Sigmoid colon (tissue), 4 donors: ENCODE results near the gene RXFP3.

DNA sequence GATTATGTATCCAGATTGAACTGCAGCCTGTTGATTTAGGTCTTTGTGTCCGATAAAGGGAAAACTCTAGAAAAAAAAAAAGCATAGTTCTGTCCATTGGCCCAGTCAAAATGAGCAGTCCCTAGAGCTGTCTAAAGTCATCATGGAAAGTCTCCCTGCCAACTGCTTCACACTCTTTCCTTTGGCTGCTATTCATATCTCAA lies 149.7 kb upstream of the TARS1 start:
- PRO-cap = no peak
- RAMPAGE, long total RNA, 4 experiments = no peak in any of the 4 experiments

DNA sequence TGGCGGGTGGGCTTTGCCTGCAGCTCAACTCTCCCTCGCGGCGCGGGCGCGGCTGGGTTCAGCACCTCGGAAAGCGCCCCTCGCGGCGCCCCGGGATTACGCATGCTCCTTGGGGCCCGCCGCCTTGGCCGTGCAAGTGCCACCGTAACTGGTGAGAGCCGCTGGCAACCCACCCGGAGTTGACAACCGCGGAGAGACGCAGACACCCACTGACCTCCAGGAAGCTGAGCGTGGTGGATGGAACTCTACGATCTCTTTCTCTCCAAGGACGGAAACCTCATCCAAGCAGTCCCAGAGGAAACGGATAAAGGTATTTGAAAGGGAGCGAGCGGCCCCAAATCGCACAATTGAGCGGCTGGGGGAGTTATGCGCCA lies at the start of gene RXFP3:
Gene RXFP3, plus strand, starts transcription at position 359 of the 374 bp plus-strand sequence.
- PRO-cap = no peak
- RAMPAGE, long total RNA, 4 experiments = no peak in any of the 4 experiments

DNA sequence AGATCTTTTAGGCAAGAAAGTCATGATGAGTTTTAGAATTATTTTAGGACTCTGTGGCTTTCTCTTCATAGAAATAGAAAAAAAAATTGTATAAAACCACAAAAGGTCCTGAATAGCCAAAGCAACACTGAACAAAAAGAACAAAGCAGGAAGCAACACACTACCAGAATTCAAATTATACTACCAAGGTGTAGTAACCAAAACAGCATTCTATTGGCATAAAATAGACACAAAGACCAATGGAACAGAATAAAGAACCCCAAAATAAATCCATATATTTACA lies 1.1 kb upstream of the AMACR start:
- PRO-cap = no peak
- RAMPAGE, long total RNA, 4 experiments = no peak in any of the 4 experiments

GRCh38 chr5:34058387-34059014 lies 15.5 kb upstream of the C1QTNF3 start:
- PRO-cap = no peak
- RAMPAGE, long total RNA, 4 experiments = no peak in any of the 4 experiments

GRCh38 chr5:34501946-34502374 lies 154.2 kb upstream of the RAI14 start:
- PRO-cap = no peak
- RAMPAGE, long total RNA, 4 experiments = no peak in any of the 4 experiments

DNA sequence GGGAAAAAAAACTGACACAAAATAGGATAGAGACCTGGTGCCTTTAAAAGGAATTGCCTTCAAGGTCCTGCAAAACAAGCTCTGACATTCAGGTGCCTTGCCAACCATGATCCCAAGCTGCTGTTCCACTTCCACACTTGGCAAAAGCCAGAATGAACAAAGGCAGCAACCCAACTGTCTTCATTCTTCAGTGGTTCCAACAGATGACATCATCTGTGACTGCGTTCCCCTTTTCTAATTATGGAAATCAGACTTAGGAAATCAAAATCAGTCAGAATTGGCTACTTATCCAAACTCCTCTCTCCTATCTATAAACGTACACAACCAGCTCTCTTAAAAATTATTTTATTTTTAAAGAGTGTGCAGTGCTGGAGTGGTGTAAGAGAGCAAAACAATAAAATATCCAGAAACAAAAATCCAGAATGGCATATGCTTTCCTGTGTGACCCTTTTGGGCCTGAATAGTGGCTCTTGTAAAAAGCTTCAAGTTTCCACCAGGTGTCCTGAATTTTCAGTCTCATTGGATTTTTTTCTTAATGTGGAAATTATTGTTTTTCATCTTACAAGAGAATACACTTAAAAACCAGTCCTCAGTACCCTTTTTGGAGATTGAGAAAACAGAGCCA lies 103.8 kb upstream of the RAI14 start:
- PRO-cap = no peak
- RAMPAGE, long total RNA, 4 experiments = no peak in any of the 4 experiments

DNA sequence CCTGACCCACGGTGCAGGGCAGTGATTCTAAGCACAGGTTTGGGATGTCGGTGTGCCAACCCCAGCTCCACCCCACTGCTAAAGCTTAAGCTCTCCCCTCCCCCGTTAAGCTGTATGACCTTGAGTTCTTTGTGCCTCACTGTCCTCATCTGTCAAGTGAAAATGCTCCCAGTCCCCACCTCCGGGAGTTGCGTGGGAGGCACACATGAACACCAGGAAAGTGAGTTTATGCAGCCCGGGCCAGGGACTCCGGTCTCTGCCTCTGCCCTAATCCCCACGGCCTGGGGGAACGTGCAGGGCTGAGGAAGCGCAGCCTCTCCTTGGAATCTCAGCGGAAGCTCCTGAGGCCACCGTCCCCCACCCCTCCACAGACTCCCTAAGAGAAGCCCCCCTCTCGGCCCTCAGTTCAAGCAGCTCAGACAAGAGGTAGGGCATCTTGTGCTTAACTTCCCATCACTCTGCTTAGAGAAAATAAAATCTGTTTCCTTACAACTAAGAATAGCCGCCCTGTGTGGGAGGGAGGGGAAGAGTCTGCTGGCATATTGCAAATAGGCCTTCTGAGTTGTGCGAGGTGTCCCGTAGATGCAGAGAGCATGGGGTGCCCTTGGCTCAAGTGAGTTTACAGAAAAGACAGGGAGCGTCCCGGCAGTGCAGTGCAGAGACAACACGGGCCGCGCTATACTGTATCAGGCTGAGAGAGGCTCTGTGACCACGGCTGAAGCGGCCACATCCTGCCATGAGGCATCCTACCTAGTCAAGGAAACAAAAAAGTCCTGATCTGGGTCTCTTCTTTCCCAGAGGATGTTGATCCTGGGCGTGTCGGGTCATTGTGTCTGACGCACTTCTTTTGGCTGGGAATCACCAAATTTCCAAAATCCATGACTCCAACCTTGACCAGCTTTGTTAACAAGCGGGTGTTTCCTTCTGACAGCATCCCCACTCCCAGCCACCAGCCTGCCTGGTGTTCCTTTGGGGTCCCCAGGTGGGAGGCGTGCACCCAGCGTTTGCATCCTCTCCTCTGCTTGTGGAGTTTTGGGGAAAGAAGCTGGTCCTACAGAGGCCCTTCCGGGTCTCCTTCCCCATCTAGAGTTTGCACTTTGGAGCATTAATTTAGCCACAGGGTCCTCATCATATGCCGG lies 91.7 kb upstream of the RAI14 start:
- PRO-cap = no peak
- RAMPAGE, long total RNA, 4 experiments = no peak in any of the 4 experiments

- PRO-cap = unidirectional peak, plus-strand start at chr5:34655561
- RAMPAGE, long total RNA, 4 experiments = no peak in any of the 4 experiments
Measured at GRCh38 chr5:34655187-34655997, 736 bp upstream of the RAI14 start.

DNA sequence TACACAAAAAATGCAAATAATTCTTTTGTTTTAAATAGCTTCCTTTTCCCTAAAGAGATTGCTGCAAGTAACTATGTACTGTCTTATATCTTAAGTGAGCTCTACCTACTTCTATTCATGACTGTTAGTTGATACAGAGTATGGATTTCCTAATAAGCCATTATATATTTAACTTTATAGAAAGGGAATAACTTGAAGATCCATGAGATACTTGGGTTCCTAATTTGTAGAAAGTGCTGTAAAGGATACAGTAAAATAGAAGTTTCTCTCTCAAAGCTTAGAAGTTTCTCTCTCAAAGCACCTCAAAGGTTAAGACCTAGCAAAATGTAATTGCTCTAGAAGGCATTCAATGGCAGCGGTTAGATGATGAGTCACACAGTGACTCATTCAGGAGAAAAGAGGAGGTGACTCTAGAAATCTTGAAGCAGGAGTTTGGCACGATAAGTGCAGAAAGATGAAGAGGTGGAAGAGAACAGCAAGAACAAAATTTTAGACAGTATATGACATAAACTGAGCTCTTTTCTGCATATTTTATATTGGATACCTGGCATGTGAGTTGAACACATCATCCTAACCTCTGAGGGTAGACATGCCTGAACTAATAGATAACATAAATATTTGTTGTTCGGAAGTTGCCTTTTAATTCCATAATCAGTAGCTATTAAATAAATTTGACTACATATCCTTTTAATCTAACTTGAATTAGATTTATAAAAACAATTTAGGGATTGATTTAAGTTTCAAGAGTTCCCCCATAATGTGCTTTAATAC lies 5.4 kb upstream of the DNAJC21 start:
- PRO-cap = unidirectional peak, plus-strand start at position 449 of the sequence
- RAMPAGE, long total RNA, 4 experiments = no peak in any of the 4 experiments

GRCh38 chr5:35404849-35405419 lies 174.6 kb upstream of the PRLR start:
- PRO-cap = no peak
- RAMPAGE, long total RNA, 4 experiments = no peak in any of the 4 experiments

GRCh38 chr5:35416424-35416739 lies 186.1 kb upstream of the PRLR start:
- PRO-cap = no peak
- RAMPAGE, long total RNA, 4 experiments = no peak in any of the 4 experiments

DNA sequence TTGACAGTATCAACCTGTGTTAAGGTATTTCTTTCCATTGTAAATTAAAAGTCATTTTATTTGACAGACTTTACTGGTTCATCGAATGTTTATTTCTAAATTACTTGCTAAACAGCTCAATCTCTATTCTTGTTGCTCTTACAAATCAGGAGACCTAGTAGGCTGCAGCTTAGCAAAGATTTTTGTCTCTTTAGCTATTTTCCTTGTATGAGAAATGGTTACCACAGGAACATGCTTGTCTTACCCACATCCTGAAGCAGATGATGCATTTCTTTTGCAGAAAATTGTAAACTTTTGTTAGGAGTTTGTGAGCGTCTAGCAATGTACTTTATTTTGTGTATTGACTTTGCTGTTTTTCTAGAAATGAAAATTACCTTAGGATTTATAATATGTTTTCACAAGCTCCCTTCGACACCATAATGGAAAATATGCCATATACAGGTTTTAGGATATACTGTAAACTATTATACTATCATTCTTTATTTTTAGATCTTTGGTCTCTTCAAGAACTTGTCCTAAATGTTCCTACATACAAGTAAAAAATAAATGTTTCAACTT lies 53.9 kb downstream of the SPEF2 start:
- PRO-cap = no peak
- RAMPAGE, long total RNA, 4 experiments = no peak in any of the 4 experiments

- PRO-cap = no peak
- RAMPAGE, long total RNA, 4 experiments = no peak in any of the 4 experiments
Measured at GRCh38 chr5:35780058-35780699, 76.5 kb upstream of the IL7R start.

DNA sequence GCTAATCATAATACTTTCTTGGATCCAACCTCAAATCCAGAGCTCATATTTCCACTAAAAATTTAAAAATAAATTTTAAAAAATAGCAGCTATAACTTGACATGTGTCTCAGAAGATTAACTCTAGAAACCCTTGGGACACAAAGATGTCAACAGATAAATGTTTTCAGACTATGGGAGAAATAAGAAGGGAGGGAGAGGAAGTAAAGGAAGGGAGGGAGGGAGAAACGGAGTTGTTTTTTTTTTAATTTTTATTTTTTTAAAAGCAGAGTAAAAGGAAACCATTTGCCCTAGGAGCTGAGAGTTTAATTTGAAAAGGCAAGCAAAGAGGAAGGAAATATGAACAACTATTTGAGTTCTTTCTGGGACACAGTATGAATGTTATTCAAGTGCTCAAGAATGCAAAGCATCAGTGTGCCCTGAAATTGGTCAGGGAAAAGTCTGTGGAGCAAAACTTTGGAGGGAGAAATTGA lies 75.7 kb upstream of the IL7R start:
- PRO-cap = no peak
- RAMPAGE, long total RNA, 4 experiments = no peak in any of the 4 experiments

DNA sequence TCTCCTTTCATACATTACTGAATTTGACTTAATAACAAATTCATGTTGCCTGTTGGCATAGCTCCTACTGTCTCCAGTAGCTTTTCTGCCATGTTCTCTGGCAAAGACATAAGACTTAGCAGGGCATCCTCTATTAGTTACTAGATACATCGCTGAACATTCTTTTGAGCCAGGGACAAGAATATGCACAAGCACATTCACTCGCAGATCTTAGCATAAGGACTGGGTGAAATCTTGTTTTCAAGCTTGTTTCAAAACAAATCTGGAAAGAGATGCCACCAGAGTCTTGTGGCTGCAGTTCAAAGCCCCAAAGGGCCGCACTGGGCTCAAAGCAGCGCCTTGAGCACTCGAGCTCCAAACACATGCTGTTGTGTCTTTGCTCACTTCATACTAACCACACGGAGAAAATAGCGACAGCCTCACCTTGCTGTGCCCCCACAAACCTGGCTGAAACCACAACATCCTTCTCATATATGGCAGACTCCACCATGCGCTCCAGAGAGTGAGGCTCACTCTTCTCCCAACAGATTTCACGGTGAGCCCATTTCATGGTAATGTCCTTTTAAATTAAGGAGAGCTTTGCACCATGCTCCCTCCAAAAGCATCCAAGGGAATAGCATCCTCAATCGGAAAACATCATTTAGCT lies 34.2 kb upstream of the IL7R start:
- PRO-cap = no peak
- RAMPAGE, long total RNA, 4 experiments = no peak in any of the 4 experiments

- PRO-cap = no peak
- RAMPAGE, long total RNA, 4 experiments = no peak in any of the 4 experiments
Measured at GRCh38 chr5:35826191-35826390, 30.6 kb upstream of the IL7R start.

DNA sequence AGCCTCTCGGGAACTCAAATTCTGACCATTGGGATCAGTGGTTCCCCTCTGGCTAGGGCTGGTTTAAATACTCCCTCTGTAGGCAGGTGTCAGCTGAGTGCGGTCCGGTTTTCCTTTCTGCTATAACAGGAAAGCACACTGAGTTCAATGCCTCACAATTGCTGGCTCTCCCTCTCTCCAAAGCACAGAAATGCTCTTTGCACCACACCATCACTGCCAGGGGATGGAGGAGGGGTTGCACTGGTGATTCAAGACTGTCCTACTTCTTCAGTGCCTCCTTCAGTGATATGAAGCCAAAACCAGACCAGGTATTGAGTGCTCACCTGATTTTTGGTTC lies 22.8 kb upstream of the RANBP3L start:
- PRO-cap = no peak
- RAMPAGE, long total RNA, 4 experiments = no peak in any of the 4 experiments

- PRO-cap = no peak
- RAMPAGE, long total RNA, 4 experiments = no peak in any of the 4 experiments
Measured at GRCh38 chr5:36418156-36418565, 116.5 kb upstream of the RANBP3L start.

DNA sequence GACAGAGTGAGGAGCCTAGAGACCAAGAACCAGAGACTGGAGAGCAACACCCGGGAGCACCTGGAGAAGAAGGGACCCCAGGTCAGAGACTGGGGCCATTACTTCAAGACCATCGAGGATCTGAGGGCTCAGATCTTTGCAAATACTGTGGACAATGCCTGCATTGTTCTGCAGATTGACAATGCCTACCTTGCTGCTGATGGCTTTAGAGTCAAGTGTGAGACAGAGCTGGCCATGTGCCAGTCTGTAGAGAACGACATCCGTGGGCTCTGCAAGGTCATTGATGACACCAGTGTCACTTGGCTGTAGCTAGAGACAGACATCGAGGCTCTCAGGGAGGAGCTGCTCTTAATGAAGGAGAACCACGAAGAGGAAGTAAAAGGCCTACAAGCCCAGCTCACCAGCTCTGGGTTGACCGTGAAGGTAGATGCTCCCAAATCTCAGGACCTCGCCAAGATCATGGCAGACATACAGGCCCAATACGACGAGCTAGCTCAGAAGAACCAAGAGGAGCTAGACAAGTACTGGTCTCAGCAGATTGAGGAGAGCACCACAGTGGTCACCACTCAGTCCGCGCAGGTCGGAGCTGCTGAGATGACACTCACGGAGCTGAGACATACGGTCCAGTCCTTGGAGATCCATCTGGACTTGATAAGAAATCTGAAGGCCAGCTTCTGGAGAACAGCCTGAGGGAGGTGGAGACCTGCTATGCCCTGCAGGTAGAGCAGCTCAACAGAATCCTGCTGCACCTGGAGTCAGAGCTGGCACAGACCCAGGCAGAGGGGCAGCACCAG lies 9.1 kb downstream of the NIPBL start:
- PRO-cap = no peak
- RAMPAGE, long total RNA, 4 experiments = no peak in any of the 4 experiments

DNA sequence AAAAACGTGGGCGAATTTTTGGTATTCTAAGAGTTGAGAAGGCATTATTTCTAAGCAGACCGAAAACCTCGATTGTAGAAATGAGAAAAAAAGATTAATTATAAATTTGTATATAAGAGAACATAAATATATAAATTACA lies 90.2 kb downstream of the NIPBL start:
- PRO-cap = no peak
- RAMPAGE, long total RNA, 4 experiments = no peak in any of the 4 experiments